SP-49 (cell line): ENCODE measurements around a stretch of chr14.

GRCh38 chr14:76337458-76337943 is 38.4 kb upstream of the ESRRB start:
- PRO-cap: no peak

DNA sequence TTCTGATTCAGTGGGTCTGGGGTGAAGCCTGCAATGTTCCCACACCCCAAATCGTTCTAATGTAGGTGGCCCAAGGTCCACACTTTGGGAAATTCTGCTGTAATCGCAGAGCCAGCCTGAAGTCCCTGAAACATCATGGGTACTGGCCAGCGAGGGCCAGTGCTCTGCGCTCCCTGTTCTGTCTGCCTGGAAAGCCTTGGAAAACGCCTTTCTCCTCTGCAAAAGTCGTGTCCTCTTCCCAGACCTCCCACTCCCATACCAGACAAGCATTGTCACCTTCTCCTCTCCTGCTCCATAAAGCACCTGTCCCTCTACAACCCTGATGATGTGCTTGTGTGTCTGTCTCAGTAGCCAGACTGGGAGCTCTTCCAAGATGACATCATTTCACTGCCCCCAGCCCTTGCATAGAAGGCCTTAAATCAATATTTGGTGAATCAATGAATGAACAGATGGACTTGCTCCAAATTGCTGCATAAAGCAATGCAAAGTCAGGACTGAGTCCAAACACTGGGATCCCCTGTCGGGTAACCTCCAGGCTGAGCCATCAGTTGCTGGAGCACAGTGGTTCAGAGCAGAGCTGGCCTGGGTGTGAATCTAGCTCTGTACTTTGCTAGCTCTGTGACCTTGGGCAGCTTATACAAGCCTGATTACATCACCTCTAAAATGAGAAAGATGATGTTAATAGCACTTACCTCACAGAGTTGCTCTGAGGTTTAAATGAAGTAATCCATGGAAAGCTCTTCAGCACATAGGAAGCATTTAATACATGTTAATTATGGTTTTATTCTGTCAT is 120.4 kb upstream of the VASH1 start:
- PRO-cap: no peak

- PRO-cap: no peak
Observed at GRCh38 chr14:76828781-76829543, 2.8 kb downstream of the LRRC74A start.

GRCh38 chr14:76922365-76922959 is 96.3 kb downstream of the LRRC74A start:
- PRO-cap: no peak

DNA sequence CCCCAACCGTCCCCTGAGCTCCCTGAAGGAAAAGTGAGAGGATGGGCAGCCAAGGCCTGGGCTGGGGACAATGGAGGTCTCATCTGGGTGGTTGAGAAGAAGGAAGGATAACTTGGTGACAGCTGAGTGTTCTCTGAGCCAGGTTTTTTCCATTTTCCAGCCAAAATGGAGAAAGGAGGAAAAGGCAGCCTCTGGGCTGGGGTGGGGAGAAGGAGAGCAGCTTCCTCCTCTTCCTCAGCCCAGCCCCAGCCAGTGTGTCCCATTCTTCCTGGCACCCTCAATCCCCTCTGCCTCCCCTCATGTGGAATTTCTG is 88.7 kb downstream of the IRF2BPL start:
- PRO-cap: no peak

- PRO-cap: no peak
Observed at GRCh38 chr14:77031571-77032150, 3.2 kb upstream of the IRF2BPL start.

GRCh38 chr14:77038965-77039397 is 10.5 kb upstream of the IRF2BPL start:
- PRO-cap: no peak

DNA sequence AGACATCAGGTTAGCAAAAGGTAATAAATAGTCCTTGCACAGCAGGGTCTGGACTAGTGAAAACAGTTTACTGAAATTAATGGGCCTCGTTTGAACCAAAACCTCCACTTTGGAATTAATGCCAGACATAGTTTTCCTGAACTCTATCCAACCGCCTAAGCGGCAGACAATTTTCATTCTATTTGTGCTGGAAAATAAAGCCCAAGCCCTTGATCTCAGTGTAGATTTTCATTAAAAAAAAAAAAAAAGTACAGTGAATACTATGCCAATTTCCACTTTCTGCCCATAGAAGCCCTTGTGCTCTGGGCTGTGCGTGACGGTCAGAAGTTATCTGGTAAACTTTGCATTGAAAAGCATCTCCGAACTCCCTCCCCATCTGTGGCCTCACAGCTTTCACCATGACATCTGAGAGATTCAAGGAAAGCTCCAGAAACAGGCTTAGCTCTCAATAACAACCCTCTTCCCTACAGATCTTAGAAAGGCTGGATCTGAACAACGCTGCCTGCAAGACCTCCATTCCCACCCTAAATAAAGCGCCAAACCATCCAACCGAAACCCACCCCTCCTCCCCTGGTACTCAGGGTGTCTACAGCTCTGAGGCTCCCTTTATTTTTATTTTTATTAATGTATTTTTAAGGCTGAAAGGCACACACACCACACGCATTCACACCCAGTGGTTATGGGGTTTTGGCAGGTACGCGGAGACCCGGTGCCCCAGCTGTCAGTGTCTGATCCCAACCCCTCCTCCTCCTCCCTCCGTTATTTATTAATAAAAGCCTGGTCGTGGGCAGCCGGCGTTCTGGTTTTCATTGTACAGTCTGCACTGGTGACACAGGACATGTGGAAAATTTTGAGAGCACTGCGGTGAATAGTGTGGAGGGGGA is 11.1 kb upstream of the IRF2BPL start:
- PRO-cap: no peak

DNA sequence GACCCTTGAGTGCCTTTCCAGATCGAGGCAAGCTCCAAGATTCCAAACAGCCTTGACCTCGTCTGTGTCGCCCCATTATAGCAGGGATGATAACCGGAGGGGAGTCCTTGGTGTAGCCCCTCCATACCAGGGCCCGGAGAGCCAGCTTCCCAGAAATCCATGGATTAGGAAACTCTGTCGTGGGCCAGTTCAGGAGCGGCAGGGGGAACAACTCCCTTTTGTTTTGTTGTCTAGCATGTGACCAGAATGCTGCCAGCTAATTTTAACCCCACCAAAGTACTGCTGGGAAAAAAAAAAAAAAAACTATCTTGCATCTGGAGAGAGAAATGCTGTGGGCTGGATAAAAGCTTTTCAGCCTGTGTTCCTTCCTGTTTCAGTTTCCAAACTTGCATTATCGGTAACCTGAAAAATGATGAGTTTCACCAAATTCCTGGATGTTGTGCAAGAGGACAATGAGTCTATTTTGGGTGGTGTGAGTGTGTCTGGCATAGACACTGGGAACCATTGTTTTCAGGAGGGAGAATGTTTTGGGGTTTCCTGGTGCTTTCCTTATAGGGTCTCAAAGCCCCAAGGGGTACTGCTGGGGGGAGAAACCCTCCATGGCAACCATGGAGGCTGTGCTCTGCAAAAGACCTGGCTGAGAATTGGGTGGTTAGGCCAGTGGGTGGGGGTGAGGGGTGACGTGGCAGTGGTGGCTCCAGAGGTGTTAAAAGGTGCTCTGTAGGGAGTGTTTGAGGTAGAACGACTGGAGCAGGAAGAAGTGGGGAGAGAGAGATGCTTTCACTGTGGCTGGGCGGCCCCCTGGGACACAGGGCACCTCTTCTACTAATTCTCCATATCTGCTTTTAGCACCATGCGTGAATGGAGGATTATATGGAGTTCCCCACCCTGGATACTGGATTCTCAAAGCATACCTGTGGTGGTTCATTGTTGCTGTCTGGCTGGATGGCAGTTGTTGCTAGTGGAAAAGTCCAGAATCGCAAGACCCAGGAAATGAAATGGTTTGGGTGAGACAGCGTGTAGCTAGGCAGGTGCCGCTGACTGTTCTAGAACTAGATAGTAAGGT is 15.0 kb upstream of the IRF2BPL start:
- PRO-cap: no peak

- PRO-cap: no peak
Observed at GRCh38 chr14:77059368-77059956, 31.0 kb upstream of the IRF2BPL start.

- PRO-cap: no peak
Observed at GRCh38 chr14:77299581-77300459, 20.9 kb downstream of the POMT2 start.

DNA sequence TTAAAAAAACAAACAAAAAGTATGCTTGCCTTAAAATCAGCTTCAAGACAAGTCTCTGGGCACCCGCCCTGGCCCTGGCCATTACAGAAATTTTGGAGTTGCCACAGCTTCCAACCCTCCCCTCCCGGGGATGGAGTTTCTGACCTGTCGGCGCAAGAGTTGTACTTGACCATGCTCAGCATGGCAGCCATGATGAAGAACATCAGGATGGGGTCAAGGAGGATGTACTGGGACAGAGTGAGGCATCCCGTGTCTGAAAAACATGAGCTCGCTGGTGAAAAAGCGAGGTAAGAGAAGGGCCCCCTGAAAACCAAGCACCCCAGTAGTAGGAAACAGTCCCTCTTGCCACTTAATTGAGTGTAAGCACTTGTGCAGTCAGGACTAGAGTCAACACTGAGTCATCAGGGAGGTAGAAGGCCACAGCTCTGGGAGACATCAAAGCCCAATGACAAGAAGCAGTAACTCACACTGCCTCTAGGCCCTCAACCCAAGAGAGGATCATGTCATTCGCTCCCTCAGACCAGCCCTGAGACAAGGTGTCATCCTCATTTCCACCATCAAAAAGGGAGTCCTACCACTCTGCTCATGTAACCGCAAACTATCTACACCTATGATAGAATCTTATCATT is 17.9 kb downstream of the POMT2 start:
- PRO-cap: no peak

DNA sequence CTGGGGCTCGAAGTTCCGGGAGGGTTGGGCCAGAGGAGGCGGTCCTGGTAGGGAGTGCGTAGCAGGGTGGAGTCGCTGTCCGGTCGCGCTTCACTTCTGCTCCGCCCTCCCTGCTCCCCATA is 373 bp downstream of the GSTZ1 start:
- PRO-cap: bidirectional peak, plus-strand start at position 54 of the sequence, minus-strand start outside the sequence

GRCh38 chr14:77375731-77376305 is 1.1 kb downstream of the TMED8 start:
- PRO-cap: no peak

GRCh38 chr14:80211892-80212602 is 743 bp upstream of the DIO2 start:
- PRO-cap: no peak

DNA sequence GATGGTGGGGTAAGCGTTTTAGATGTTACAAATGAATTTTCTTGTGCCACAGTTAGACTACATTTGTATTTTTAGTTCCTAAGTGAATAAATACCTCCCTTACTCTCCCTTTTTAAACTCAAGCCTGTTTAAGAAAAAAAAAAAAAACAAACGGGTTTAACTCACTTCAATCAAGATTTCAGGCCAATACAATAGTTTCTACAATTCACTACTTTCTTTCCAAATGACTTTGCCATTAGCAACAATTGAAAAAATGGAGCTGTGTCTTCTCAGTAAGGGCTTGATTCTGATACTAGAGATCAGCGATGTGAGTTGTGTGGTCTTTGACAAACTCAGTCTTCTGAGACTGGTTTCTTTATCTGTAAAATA is 312.6 kb downstream of the CEP128 start:
- PRO-cap: no peak

- PRO-cap: no peak
Observed at GRCh38 chr14:80996198-80996721, 40.8 kb downstream of the TSHR start.

- PRO-cap: no peak
Observed at GRCh38 chr14:81026368-81026719, 70.9 kb downstream of the TSHR start.

DNA sequence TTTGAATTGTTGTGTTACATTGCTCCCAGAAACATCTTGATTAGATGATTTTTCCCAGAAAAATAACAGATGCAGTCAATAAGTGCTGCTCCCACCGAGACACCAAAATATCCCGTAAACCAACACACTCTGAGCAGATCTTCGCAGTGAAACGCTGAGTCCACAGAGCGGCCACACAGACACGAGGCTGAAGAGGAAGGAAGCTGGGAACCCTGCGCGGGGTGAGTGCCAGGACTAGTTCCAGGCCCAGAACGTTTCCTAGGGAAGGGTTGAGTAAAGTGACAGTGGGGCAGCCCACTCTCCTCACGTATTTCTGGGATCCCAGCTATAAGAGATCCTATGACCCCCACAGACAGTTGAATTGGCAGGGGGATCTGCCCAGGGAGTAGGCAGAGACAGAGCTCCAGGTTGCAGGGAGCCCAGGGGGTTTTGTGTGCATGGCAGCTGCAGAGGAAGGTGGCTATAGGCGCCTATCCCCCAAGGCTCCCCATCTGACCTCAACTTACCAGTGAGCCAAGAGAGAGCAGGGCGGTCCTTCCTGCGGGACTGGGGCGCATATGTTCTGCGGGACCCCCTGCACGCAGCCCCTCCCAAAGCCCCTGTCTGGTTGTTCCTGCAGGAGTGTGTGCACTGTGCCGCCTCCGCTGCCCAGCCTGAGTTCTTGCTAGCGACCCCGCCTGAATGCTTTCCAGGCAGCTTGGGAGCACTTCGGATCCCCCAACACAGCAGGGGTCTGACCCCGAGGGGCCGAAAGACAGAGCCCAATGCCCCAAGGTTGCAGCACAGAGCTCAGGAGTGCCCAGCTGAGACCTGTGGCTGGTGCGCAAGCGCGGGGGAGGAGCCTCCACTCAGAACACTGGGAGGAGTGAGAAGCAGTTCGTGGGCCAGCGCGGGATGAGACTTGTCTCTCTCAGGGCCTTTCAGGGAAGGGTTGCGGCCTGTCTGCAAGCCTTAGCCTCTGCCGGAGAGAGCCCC is 50.9 kb downstream of the GTF2A1 start:
- PRO-cap: unidirectional peak, plus-strand start at position 868 of the sequence

DNA sequence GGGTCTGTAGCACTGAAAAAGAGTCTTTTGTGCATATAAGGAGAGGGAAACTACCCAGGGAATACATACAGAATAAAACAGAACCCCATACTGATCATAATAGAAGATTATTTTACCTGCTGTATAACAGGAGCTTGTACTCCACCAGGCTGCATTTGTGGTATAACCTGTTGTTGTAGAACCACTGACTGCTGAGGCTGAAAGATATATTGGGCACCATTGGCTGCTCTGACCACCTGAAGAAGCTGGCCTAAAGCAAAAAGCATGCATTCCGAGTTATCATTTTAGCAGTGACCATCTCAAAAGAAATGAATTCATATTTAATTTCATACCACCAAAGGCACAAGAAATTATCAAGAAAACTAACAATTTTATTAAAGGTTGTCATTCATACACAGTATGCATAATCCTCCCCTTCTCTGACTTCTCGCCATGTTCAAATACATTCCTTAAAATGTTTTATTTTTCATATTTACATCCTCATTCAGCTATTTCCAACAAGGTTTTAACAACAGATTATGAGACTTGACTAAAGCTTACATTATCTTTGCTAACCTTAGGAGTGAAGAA is 24.7 kb downstream of the GTF2A1 start:
- PRO-cap: no peak